ENCODE results near the gene CYTH1.

DNA sequence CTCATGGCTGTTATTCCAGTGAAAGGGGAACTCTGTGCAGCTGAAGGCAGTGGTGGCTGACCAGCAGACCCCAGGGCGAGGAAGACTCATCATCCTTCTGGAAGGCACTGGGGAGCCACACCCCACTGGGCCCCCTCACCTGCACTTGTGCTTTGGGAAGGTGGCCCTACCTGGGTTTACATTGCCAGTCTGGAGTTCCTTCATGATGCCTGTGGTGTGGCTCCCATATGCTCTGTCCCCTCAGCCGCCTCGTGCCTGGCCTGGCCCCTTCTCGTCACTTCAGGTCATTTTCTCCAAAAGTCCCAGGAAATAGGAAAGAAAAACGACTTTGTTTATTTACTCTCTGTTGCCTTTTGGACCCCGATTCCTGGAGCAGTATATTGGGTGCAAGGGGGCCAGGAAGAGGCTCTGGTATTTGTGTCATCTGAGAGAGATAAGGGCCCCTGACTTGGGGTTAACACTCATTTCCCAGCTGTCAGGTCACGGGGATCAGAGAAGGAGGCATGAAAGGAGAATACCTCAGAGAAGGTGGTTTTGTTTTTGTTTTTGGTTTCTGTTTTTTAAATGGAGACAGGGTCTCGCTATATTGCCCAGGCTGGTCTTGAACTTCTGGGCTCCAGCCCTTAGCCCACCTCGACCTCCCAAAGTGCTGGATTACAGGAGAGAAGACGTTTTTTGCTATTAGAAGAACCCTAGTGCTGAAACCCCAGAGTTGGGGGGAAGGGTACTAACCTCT is 4.8 kb downstream of the SOCS3 start:
- PRO-cap, 5 experiments = peak in 2 of 5 experiments; most common plus-strand start position 375 of the sequence (in 1); most common minus-strand start position 281 of the sequence (in 2)
- RAMPAGE, long total RNA, 2 experiments = no peak in any of the 2 experiments
- RRBS = no CpG with 5 or more reads among the region's 10 CpGs

- PRO-cap, 5 experiments = no peak in any of the 5 experiments
- RAMPAGE, long total RNA, 2 experiments = no peak in any of the 2 experiments
- RRBS = no CpG with 5 or more reads among the region's 6 CpGs
These were observed 33.6 kb downstream of the PGS1 start for GRCh38 chr17:78411960-78412480.

- PRO-cap, 5 experiments = no peak in any of the 5 experiments
- RAMPAGE, long total RNA, 2 experiments = no peak in any of the 2 experiments
- RRBS = 95% methylated on average over 3 of the region's 33 CpGs
These were observed 47.7 kb downstream of the PGS1 start for GRCh38 chr17:78425810-78426901.

DNA sequence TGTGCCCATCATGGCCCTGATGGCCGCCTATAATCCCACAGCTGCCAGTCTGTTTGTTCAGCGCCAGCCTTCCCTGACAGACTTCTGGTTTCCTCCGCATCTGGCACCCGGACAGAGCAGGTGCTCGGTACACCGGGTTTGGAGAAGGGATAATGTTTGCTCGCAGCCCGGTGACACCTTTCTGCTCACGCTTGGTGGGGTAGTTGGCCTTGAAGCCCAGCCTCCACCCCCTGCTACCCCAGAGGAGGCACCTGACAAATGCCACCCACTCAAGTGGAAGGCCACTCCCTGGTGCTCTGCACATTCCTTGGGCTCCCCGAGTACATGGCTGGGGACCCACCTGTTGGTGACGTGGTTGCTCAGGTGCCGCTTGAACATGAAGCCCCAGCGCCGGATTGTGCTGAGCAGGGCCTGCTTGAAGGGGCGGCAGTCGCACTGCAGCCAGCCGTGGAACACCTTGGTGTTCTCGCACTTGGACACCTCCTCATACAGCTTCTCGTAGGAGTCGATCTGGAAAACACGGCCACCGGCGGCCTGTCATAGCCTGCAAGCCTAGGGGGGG is 47.1 kb downstream of the DNAH17 start:
- PRO-cap, 5 experiments = no peak in any of the 5 experiments
- RAMPAGE, long total RNA, 2 experiments = no peak in any of the 2 experiments
- RRBS = 100% methylated on average over 4 of the region's 23 CpGs

DNA sequence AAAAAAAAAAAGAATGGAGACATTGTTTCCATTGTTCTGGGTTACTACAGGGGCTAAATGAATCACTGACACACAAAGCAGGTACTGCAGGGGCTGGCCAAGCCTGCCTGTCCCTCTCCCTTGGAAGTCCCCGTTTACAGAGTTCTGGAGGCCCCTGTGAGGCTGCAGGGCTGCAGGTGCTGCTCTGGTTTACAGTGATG is 39.1 kb downstream of the DNAH17 start:
- PRO-cap, 5 experiments = no peak in any of the 5 experiments
- RAMPAGE, long total RNA, 2 experiments = no peak in any of the 2 experiments
- RRBS = no CpG with 5 or more reads among the region's 1 CpG

DNA sequence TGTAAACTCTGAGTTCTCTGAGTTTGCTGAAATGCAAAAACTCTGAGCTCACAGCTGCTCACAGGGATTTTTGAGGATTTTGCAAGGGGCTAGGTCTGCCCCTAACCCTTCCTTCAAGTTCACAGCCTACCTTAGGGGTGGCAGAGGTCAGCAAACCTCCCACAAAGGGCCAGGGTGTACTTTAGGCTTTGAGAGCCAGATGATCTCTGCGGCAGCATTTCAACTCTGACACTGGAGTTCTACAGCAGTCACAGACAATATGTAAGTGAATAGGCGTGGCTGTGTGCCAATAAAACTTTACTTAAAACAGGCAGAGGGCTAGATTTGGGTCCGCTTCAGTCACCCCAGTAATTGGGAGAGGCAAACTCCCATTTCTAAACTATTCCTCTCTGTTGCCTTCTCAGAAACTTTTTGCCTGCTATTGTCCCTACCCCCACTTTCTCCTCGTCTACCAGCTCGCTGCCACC is 19.6 kb upstream of the DNAH17 start:
- PRO-cap, 5 experiments = no peak in any of the 5 experiments
- RAMPAGE, long total RNA, 2 experiments = no peak in any of the 2 experiments
- RRBS = no CpG with 5 or more reads among the region's 5 CpGs

DNA sequence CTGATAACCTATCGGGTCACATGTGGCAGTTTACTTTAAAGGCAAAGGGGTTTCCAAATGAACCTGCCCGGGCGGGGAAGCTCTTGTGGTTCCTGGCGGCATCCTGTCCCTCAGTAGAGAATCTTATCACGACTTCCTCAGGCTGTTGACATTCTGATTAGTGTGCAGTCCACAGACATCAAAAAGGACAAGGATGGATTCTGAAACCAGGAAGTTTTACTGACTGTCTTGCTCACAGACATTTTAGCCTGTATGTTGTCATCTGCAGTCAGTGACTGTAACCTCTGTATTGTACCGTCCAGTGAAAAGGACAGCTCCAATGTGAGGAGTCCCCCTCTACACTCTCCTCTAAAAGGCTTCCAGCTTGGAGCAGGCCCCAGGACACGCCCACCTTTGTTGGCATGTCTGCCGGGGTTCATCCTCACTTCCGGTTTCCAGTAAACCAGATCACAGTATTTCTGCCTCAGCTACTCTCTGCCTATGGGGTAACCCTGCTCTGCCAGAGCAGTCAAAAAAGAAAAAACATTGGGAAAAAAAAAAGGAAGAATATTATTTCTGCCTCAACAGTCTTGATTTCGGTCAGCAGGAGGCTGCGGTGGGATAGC is 88.9 kb upstream of the DNAH17 start:
- PRO-cap, 5 experiments = no peak in any of the 5 experiments
- RAMPAGE, long total RNA, 2 experiments = no peak in any of the 2 experiments
- RRBS = no CpG with 5 or more reads among the region's 11 CpGs

- PRO-cap, 5 experiments = no peak in any of the 5 experiments
- RAMPAGE, long total RNA, 2 experiments = no peak in any of the 2 experiments
- RRBS = no CpG with 5 or more reads among the region's 8 CpGs
These were observed 95.5 kb upstream of the DNAH17 start for GRCh38 chr17:78672536-78673253.

GRCh38 chr17:78678148-78678915 is 101.1 kb upstream of the DNAH17 start:
- PRO-cap, 5 experiments = no peak in any of the 5 experiments
- RAMPAGE, long total RNA, 2 experiments = no peak in any of the 2 experiments
- RRBS = no CpG with 5 or more reads among the region's 21 CpGs

- PRO-cap, 5 experiments = peak in 1 of 5 experiments; most common minus-strand start chr17:78679338 (in 1)
- RAMPAGE, long total RNA, 2 experiments = no peak in any of the 2 experiments
- RRBS = no CpG with 5 or more reads among the region's 7 CpGs
These were observed 102.2 kb upstream of the DNAH17 start for GRCh38 chr17:78679274-78679864.

GRCh38 chr17:78685611-78686266 is 96.3 kb downstream of the CYTH1 start:
- PRO-cap, 5 experiments = no peak in any of the 5 experiments
- RAMPAGE, long total RNA, 2 experiments = no peak in any of the 2 experiments
- RRBS = no CpG with 5 or more reads among the region's 9 CpGs

- PRO-cap, 5 experiments = no peak in any of the 5 experiments
- RAMPAGE, long total RNA, 2 experiments = no peak in any of the 2 experiments
- RRBS = 63% methylated on average over 2 of the region's 12 CpGs
These were observed 46.7 kb downstream of the CYTH1 start for GRCh38 chr17:78735190-78735867.

DNA sequence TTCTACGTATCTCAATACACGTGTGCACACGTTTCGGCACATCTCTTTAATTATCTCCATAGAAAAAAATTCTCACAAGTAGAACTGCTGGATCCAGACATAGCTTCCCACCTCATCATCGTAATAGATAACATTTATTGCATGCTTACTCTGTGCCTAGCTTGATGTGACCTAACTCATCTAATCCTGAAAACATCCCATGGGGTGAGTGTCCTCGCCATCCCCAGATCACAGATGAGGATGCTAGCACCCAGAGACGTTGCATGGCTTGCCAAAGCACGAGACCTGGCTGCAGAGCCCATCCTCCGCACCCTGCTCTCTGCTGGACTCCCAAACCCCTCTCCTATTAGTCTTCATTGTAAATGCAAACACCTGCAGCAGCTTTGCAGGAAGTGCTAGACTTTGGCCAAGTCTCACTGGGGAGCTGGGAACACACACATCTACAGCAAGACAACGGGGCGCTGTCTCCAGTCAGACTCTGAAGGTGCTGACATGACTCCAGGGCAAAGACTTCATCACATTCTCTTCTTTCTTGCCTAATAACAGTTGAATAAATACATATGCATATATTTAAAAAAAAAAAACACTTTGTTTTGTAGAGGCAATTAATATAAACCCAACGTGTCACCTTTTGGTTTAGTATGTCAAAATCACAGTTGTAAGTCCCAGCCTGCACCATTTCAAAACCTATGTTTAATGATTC is 43.9 kb downstream of the CYTH1 start:
- PRO-cap, 5 experiments = no peak in any of the 5 experiments
- RAMPAGE, long total RNA, 2 experiments = no peak in any of the 2 experiments
- RRBS = no CpG with 5 or more reads among the region's 12 CpGs

DNA sequence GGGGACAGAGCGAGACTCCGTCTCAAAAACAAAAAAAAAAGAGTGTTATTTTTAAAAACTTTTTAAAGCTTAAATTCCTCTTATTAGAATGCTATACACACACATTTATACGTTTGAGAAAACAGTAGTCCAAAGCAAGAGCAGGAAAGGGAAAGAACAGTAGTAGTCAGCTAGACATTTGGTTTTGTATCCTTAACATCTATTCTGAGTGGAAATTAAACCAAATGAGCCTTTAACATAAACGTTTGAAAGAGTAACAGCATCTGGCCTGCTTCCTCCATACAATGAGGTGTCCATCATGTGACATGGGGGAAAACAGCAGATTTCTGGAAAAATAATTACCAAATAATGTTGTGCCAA is 20.4 kb downstream of the CYTH1 start:
- PRO-cap, 5 experiments = peak in 2 of 5 experiments; most common minus-strand start position 286 of the sequence (in 2)
- RAMPAGE, long total RNA, 2 experiments = no peak in any of the 2 experiments
- RRBS = no CpG with 5 or more reads among the region's 4 CpGs

- PRO-cap, 5 experiments = peak in 5 of 5 experiments; most common minus-strand start chr17:78782297 (in 5)
- RAMPAGE, long total RNA, 2 experiments = start-site peak on the minus strand in 1 of 2 experiments, at chr17:78782242-78782292 at its widest, 701 reads per replicate
- RRBS = 1% methylated on average over 54 of the region's 71 CpGs
These were observed at the start of gene CYTH1 for GRCh38 chr17:78782039-78782432. Gene CYTH1, minus strand, starts transcription at chr17:78782273.

- PRO-cap, 5 experiments = no peak in any of the 5 experiments
- RAMPAGE, long total RNA, 2 experiments = no peak in any of the 2 experiments
- RRBS = no CpG with 5 or more reads among the region's 3 CpGs
These were observed 3.4 kb upstream of the CYTH1 start for GRCh38 chr17:78785489-78785857.

GRCh38 chr17:78787770-78788208 is 5.7 kb upstream of the CYTH1 start:
- PRO-cap, 5 experiments = no peak in any of the 5 experiments
- RAMPAGE, long total RNA, 2 experiments = no peak in any of the 2 experiments
- RRBS = no CpG with 5 or more reads among the region's 4 CpGs

DNA sequence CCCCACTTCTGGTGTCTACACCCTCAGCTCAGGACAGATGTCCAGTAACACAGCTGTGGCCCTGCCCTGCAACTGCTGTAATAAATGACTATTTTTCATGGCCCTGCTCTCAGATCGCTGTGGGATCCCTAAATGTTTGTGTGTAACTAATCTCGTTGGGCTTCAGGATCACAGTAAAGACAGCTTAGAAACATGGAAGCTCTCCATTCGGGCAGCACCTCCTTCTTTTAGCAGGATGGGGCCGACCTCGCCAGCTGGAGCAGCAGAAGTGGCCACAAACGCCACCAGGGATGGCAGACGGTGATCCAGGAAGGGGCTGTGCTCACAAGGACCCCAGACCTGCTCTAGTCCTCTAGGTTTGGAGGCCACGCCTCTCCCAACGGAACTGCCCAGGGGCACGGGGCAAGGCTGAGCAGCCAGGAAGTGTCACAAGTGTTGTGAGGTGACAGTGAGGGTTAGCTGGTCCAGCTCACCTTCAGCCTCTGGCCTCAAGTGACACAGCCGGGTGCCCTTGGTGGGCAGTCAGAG is 20.6 kb downstream of the CEP295NL start:
- PRO-cap, 5 experiments = no peak in any of the 5 experiments
- RAMPAGE, long total RNA, 2 experiments = no peak in any of the 2 experiments
- RRBS = no CpG with 5 or more reads among the region's 11 CpGs

- PRO-cap, 5 experiments = no peak in any of the 5 experiments
- RAMPAGE, long total RNA, 2 experiments = no peak in any of the 2 experiments
- RRBS = no CpG with 5 or more reads among the region's 5 CpGs
These were observed 7.7 kb downstream of the CEP295NL start for GRCh38 chr17:78895333-78895671.

DNA sequence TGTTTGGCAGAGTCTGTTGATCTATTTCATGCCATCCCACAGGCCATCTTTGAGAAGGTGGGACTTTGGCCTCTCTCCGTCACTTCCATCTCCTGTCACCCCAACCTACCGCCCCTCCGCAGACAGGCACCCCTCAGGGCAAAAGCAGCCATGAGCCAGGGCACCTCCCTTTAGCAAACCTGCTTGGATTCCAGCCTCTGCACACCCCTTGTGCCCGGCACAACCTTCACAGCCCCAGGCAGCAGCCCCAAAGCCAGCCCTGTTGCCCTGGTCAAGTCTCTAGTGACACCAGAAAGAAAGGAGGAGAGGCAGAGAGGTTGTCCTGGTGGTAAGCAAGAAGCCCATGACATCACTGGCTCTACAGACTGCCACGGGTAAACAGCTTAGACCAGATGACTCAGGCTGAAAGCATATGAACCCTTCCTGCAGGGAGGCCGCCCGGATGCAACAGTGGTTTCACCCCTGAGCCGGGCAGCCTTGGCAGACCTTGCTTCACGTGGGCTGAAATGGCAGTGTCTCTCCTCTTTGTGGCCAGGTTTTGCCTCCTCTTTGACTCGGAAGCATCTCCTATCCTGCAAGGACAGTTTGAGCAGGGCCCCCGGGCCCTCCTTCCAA is 8.1 kb upstream of the TIMP2 start:
- PRO-cap, 5 experiments = no peak in any of the 5 experiments
- RAMPAGE, long total RNA, 2 experiments = no peak in any of the 2 experiments
- RRBS = no CpG with 5 or more reads among the region's 11 CpGs